Measurements from ENCODE around the gene ANKRD66.

DNA sequence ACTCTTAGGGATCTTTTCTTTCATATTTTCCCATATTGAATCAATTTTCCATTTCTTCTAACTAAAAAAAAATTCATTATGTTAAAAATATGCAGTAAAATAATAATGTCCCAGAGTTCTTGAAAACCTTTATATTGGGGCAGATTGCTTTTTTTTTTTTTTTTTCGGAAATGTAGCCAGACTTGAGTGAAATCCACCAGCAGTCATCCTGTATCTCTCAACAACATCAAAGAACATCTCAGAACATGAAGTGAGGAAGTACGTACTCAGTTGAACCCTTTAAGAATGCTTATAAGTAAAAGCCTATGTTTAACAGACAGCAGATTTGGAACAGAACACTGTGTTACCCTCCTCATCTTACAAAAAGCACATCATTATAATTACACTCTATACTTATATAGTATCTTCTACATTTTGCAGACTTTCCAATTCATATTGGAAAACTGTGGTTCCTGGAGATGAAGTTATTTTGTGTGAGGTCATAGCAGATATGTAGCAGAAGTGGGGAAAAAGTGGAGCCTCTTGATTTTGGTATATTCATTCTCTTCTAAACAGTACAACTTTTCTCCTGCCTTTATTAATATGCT, 51.0 kb upstream of the SUPT3H start:
- RRBS = no CpG with 5 or more reads among the region's 2 CpGs

DNA sequence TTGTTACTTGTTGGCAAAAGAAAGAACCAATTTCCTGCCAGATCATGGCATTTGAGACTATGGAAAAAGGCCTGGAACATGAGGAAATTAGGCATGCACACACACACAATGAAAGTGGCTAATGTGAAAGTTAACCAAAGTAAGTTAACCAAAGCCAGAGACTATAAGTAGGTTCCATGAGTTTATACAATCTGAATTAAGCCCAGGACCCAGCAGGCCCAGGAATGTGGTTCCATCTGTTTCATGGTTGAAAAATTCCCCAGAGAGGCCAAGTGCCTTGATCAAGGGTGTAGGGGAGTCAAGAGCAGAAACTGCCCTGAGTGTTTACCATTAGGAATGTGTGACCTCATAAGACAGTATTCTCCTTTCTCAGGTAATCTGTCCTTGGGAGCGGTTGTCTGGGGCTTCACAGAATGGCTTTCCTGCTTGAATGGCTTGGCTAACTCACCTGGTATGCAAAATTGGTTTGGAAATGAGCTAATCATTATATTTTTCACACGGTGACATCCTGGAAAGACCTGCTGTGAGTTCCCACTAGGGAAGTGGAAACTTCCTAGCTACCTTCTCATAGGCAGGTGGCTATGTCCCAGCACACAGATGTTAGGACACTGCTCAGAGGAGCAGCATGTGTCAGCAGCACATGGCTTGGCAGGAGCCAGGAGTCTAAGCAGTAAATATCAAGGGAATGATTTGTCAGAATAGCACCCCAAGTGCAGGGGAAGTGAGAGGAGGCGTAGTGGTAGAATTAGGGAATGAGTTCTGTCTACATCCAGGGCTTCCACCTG, 17.8 kb downstream of the CLIC5 start:
- RRBS = no CpG with 5 or more reads among the region's 3 CpGs

- RRBS = no CpG with 5 or more reads among the region's 12 CpGs
Measured at GRCh38 chr6:46010853-46011742, 4.6 kb downstream of the CLIC5 start.

DNA sequence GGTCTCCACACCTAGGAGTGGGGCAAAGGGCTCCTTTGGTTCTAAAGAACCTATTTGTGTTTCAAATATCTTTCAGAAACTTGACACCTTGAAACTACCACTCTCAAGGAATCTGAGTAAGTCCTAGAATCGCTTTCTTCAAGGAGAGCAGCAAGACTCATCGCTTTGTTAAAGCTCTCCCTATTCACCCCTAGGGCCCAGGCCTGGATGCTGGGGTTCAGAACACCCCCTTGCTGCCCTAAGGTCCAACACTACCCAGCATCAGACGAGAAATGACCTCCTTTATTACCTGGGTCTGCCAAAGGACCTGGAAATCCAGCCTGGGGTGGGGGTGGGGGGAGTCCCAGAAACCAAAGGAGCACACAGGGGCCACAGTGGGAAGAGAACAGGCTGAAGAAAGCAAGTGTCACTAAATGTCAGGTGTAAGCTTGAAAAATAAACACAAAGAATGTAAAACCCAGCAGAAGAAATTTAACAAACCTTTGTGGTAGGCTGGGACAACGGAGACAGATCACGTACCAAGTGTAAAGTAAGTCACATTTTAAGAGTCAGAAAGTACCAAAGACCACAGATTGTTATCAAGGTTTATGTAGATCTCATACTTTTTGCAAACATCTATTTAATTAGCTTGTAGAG, 1.8 kb downstream of the CLIC5 start:
- RRBS = no CpG with 5 or more reads among the region's 5 CpGs

GRCh38 chr6:46161018-46161760, 9.6 kb downstream of the ENPP5 start:
- RRBS = no CpG with 5 or more reads among the region's 6 CpGs

DNA sequence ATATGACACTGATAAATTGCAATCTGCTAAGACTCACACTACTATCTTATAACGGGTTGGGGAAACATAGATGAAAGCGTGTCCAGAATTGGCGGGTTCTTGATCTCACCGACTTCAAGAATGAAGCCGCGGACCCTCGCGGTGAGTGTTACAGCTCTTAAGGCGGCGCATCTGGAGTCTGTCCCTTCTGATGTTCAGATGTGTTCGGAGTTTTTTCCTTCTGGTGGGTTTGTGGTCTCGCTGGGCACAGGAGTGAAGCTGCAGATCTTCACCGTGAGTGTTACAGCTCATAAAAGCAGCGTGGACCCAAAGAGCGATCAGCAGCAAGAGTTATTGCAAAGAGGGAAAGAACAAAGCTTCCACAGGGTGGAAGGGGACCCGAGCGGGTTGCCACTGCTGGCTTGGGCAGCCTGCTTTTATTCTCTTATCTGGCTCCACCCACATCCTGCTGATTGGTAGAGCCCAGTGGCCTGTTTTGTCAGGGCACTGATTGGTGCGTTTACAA, 86.2 kb downstream of the RCAN2 start:
- RRBS = no CpG with 5 or more reads among the region's 18 CpGs

DNA sequence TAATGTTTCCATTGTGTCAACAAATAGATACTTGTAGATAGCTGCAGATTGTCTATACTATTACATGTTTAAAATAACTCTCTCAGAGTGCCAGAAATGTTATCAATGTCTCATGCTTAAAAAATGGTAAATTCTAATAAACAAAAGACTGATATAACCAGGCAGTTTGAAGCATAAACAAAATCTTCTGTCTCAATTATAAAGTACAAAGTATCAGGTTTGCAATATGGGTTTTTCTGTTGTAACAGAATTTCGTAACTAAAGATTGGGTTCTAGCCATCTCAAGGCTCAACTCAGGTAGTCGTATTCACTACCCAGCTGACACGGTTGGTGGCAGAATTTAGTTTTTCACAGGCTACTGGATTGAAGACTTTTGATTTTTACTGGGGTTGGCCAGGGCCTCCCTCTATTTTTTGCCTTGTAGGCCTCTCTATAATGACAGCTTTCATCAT, 3.8 kb downstream of the CYP39A1 start:
- RRBS = no CpG with 5 or more reads among the region's 3 CpGs

GRCh38 chr6:46746608-46747055, at the start of gene ANKRD66:
Gene ANKRD66 (plus strand): TSS chr6:46746933.
- RRBS = no CpG with 5 or more reads among the region's 2 CpGs

- RRBS = no CpG with 5 or more reads among the region's 7 CpGs
Measured at GRCh38 chr6:47116379-47116978, 74.3 kb upstream of the ADGRF1 start.

DNA sequence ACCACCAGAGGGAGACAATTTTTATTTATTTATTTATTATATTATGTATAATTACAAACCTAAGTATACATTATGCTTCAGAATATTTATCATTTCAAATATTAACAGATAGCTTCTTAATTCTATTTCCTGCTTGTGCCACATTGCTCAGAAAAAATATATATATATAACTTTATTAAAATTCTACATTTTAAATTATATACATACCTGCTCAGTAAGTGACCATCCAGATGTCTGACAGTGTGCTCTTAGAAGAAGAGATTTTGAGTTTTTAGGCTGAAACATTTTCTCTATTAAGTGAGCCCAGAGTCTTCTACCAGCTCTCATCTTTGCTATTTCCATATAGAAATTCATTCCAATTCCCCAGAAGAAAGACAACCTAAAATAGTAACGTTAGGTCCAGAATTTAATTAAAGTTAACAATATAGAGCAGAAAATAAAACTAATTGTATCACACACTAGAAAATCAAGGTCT, 9.6 kb downstream of the MMUT start:
- RRBS = no CpG with 5 or more reads among the region's 1 CpG

GRCh38 chr6:49646029-49646951, 9.7 kb upstream of the RHAG start:
- RRBS = no CpG with 5 or more reads among the region's 5 CpGs

DNA sequence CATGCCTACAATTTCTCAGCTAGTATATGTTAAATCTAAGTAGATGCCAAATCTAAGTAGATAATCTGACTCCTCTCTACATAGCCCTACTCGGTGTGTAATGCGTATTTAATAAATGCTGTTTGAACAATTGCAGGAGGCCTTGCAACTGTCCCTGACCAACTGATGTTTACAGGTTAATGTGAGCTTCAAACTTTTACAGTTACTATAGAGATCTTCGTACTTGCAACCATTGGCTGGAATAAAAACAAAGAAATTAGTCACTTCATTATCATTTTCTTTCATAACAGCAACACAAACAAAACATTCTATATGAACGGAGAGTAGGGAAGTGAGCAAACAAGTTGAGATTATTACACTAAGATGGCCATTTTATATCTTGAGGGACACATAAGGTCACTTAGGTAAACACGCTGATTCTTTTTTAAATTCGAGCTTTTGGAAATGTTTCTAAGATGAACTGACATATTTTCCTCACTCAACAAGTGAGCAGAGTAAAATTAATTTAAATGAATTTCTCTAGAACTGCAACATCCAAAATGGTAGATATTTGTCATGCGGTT, 15.4 kb upstream of the CRISP2 start:
- RRBS = no CpG with 5 or more reads among the region's 7 CpGs

GRCh38 chr6:50091758-50092045, 42.0 kb upstream of the DEFB112 start:
- RRBS = no CpG with 5 or more reads among the region's 1 CpG

DNA sequence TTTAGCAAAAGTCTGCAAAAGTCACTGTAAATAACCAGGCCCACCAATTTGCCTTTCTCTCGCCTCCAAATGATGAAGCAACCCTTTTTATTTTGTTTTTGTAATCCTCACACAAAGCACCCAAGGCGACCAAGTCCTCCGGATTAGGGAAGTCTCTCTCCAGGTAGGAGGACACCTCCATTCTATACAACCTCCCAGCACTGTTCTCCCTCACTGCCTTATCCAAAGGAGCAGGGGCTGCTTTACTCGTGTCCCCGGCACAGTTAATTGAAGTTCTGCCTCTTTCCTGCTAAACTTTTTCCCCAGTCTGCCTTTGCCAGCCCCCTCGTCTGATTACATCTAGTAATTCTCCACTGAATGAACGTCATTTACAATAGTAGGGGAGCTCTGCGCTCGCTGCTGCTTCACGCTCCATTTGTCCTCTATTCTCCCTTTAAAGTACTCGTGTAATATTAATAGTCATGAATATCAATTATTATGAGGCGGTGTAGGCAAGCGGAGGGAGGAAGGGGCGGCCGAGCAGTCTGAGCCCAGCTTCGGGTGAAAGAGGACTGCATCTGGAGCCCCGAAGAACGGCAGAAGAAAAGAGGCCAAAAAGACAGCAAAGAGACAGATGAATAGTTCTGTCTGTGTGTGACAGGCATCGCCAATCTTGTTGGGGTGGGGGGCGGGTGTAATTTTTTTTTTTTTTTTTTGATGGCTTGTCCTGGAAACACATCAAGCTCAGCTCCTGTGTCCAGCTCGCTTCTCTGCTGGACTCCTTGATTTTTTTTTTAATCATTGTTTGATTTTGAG, 2.8 kb downstream of the TFAP2B start:
- RRBS = no CpG with 5 or more reads among the region's 21 CpGs

GRCh38 chr6:50842706-50843310, 24.1 kb downstream of the TFAP2B start:
- RRBS = 11% methylated on average over 10 of the region's 36 CpGs

- RRBS = 7% methylated on average over 6 of the region's 22 CpGs
Measured at GRCh38 chr6:50843824-50844398, 25.2 kb downstream of the TFAP2B start.

DNA sequence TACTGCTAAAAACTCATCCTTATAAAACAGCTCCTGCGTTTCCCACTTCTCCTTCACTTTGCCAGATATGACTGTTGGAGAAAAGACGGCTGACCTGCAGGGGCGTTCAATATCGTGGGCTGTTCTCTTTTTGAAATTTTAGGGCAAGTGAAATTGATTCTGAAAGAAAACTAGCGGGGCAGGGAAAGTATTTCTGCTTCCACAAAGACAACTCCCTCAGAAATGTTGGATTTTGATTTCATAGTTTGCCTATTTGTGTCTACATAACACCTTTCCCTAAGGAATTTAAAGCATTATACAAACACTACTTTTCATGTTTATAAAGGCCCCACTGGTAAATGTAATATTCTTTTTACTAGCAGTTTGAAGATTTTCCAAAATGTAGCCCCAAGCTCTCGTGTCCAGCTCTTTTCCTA, 206.9 kb downstream of the TFAP2B start:
- RRBS = no CpG with 5 or more reads among the region's 6 CpGs

- RRBS = no CpG with 5 or more reads among the region's 15 CpGs
Measured at GRCh38 chr6:51224779-51225257, 406.1 kb downstream of the TFAP2B start.

GRCh38 chr6:51737991-51738366, 349.4 kb downstream of the PKHD1 start:
- RRBS = no CpG with 5 or more reads among the region's 6 CpGs

GRCh38 chr6:52124566-52125224, 37.3 kb upstream of the PKHD1 start:
- RRBS = no CpG with 5 or more reads among the region's 2 CpGs

All from renal cortical epithelial cell (primary cell).